ENCODE data around the genes NOS1, TAOK3 and SRRM4.

DNA sequence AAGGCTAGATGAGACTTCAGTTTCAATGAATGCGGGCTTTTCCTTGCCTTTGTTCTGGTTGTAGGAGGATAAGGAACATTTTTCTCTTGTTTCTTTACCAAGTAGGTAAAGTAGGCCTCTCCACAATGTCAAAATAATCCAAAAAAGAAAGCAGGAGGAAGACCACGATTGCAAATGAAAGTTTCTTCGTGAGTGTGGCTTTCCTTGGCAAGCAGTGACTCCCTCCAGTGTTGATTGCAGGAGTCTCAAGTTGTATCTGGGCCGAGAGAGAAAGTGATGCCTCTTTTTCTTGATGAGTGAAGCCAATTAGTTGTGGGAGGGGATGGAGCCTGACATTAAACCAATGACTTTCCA, 15.5 kb downstream of the FBXW8 start:
- PRO-cap = no peak

DNA sequence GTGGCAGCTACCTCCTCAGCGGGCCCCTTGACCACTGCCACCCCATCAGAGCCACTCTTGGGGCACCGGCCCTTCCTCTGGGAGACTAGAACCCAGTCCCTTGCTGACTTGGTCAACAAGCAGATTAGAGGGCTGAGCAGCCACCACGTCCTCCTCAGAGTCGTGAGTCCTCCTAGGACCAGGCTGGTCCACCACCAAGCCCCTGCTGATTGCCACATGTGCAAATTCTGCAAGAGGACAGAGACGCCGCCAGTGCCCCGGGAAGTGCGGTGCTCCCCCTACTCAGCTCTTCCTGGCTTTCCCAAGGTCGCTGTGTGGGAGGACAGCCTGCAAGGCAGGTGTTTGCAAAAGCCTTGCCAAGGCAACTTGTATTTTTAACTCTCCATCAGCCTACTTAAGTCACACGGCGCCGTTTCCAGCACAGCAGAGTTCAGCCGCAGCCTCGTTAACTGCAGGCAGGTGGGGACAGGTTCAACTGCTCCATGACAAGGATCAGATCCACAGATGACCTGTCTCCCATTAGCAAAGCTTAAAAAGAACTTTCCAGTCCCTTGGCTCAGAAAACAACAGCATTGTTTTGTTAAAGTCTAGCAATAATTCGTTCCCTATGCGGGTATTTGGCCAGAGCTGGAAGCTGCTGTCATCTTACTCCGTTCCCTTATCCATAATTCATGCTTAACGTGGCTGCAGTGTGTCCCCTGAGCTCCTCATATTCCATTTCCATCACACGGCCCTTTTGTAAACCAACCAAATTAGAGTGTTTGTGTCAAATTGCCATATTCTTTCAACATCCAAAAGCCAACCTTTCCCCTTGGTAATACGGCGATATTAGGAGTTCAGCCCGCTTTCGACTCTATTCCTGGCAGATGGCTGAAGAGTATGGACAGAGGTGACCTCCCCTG, 65.5 kb downstream of the TESC start:
- PRO-cap = no peak

DNA sequence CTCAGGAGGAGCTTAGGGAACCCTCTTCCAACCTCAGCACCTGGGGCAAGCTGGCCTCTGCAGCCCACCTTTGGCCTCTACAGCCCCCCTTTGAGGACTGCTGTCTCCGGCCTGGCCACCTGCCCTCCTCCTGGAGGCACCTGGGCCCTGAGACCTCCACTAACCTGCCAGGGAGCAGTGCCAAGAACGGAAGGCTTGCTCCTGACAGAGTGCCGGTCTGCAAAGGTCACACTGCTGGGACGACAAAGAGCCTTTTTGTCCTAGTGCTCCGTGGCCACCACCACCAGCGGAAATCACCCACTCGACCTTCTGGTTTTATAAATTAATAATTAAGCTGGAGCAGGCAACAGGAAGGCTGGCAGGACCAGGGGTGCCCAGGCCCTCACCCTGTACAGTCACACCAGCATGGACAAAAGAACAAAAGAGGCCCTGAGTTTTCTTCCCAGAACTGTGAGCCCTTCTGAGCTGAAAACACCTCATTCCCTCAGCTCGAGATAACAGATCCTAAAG, 8.3 kb downstream of the TESC start:
- PRO-cap = no peak

DNA sequence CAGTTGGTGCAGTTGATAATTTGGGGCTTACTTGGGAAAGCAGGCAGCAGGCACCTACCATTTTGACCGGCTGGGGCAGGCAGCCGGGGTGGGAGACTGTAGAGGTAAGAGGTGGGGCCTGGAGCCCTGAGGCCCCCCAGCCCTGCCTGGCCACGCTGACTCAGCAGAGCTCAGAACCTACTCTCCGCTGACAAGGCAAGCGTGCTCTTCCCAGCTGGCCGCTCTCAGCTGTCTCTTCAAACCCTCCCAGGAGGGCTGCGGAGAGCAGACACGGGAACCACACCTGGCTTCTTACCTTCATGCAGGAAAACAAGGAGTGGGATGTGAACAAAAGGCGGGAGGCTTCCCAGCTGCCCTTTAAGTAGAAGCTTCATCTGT, 12.5 kb upstream of the TESC start:
- PRO-cap = no peak

DNA sequence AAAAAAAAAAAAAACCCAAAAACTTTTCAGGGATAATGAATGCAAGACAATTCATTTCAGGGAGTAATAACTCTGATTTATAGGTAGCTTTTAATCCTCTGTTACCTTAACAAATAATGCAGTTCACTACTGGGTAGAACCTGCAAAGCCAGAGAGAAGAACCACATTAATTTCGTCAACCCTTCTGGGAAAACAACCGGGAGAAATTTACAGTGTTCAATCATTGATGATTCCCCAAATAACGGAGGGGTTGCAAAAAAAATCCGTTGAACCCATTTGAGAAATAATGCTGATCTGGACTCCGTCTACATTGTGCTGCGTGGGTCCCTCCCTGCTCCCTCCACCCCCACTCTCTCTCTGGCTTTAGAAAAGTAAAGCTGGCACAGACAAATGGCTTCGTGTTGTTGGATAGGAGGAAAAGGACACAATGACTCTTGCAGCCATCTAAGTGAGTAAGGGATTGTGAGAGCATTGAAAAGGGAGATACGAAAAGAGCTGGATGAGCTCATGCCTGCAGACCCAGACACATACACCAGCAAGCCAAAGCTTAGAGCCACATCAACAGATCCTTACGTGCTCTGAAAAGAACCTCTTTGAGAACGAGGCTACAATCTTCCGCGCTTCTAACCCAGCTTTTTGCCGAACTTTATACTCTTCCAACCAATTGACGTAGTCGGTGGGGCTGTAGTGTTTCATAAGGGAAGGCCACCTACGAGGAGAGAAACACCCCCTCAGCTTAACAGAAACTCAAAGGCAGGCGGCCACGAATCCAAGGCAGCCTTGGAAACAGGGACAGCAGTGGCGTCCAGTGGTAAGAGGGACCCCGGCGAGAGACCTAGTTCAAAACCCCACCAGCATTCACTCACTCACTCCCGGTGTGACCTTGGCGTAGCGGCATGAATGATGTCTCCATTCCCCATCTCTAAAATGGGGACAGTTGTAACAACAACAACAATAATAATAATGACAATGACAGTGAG, 1.3 kb downstream of the FBXO21 start:
- PRO-cap = no peak

DNA sequence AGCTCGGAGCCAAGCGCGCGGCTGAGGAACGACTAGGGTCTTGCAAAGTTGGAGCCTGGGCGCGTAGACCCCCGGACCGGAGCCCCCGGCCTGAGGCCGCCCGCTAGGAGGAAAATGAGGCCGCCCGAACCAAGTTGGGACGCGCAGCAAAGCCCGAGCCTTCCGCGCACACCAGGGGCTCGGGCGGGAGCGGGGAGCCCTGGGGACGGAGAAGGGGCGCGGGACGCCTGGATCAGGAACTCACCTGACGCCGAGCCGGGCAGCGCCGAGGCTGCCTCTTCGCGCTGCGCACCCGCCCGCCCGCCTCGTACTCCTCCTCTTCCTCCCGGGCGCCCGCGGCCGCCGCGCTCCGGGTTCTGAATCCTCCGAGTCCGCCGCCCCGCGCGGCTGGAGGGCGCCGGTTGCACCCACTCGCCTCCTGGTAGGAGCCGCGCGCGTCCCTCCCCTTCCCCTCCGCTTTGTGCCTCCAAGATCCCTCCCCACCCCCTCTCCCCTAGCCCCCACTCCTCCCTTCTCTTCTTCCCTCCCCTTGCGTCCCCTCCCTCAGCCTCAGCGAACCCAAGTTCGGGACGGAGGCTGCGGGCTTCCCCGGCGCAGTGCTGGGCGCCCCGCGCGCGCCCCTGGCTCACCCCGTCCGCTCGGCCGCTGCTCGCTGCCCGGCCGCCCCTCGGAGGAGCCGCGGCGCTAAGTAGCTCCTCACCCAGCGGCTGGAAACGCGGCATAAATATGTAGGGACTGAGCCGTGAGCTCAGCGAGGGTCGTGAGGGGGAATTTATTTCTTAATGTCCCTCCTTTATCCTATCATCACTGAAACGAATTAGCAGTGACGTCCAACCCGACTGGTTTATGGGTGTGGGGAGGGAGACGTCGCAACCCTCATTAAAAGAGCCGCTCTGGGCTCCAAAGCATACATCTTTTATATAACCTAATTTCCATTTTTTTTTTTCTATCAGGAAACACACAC, at the start of gene NOS1:
Gene NOS1 (minus strand): TSS at position 744 of the 964 bp plus-strand sequence.
- PRO-cap = no peak

DNA sequence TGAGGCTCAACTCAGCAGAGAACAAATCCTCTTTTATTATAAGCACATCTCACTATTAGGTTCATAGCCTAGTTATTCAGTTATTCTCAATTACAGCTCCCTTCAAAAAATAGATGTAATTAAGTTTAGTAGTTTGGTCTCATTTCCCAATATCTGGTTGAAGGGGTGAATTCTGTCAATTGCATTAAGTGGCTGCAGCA, 223.8 kb upstream of the NOS1 start:
- PRO-cap = no peak

- PRO-cap = no peak
Observed at GRCh38 chr12:117674290-117674910, 294.4 kb downstream of the KSR2 start.

DNA sequence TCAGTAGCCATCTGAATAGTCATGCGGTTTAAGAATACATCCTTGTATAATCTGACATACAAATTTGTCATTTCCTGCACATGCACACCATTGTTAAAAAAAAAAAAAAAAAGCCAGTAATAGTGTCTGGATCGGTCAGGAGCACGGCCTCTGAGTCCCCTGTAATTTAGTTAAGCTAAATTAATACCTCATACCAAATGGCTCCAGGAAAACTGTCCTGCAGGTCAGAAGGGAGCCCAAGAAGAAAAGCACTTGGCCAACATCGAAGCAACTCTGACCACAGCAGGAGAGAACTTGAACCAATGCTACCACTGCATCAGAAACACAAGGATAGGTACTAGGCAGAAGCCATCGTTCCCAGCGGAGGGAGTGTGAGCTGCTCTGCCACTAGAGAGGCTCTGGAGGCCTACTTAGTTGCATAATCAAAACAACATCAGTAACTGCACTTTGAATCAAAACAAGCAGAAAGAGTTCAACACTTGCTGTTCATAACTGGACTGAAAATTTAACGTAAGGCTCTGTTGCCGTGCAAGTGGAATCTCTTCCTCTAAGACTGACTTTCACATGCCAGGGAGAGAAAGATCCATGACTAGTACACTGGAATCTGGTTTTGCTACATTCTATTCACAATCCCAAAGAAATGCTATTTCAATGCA, 17.1 kb downstream of the RFC5 start:
- PRO-cap = no peak

GRCh38 chr12:118137083-118137576, 1.2 kb downstream of the PEBP1 start:
- PRO-cap = no peak

DNA sequence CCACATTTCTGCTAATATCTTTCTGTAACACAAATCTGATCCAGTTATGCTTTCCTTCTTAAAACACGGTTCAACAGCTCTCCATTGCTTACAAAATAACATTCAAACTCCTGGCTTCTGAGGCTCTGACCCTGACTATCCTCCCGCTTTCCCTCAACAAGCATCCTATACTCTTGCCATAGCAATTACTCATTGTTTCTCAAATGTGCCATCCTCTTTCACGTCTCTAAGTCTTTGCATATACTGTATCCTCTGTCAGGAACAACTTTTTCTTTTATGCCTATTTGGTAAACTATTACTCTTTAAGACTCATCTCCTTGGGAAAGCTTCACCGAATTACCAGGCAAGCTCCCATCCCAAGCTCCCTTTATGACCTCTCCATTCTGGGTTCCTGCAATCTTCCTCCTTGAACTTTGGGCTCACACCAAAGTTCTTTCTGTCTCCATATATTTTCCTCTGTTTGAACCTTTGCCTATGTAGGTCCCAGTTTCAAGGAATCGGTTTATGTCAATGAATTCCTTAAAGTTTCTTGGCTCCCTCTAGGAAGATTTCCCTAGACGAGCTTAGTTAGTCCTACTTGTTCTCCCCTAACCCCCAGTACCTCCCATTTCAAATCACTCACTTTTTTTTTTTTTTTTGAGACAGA, 22.9 kb downstream of the PEBP1 start:
- PRO-cap = no peak

DNA sequence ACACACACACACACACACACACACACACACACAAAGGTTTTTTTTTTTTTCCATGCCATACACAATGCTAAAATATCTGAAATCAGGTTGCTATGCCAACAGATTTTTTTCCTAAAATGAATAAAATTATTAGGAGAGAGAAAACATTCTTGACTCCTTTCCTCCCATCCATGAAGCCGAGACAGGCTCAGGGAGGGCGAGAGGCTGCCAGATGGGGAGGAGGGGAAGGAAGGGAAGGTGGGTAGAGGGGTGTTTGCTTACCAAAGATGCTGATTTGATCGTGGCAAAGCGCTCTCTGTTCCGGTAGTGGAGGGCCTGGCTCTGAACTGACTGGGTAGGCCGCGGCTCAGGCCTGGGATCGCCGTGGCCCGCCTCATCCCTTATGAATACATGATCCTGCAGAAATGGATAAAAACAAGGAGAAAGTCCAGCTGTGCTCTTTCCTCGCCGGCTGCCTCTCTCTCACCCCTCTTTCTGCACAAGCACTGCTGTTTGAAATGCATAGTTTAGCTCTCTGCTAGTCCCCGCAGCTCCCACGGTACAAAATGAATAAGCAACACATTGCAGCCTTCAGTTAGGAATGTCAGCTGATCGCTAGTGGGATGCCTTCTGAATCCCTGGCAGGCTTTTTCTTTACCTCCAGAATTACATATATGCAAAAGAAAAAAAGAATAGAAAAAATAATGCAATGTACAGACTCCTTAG, 53.8 kb downstream of the PEBP1 start:
- PRO-cap = unidirectional peak, minus-strand start at position 547 of the sequence

DNA sequence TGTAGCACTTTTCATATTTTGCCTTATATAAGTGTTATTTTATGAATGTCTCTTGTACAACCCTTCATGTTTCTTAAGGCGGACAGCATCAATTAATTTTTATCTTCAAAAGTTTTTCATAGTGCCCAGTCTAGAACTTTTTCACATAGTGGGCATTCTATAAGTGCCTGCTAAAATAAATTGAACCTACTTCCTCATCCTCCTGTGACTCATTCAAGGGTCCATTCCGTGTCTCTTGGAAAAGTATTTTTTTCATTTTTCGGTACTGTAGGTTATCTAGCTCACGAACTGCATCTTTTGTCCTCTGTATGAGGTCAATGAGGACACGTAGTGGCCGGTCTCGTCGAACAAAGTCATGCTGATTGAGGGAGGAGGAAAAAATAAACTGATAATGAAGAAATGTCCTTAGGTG, 65.2 kb downstream of the PEBP1 start:
- PRO-cap = no peak

GRCh38 chr12:118308051-118308387, 64.7 kb downstream of the TAOK3 start:
- PRO-cap = no peak

- PRO-cap = bidirectional peak, plus-strand start at chr12:118373189, minus-strand start at chr12:118372907
Observed at GRCh38 chr12:118372264-118373014, at the start of gene TAOK3. TAOK3 (minus strand) TSS chr12:118372907.

DNA sequence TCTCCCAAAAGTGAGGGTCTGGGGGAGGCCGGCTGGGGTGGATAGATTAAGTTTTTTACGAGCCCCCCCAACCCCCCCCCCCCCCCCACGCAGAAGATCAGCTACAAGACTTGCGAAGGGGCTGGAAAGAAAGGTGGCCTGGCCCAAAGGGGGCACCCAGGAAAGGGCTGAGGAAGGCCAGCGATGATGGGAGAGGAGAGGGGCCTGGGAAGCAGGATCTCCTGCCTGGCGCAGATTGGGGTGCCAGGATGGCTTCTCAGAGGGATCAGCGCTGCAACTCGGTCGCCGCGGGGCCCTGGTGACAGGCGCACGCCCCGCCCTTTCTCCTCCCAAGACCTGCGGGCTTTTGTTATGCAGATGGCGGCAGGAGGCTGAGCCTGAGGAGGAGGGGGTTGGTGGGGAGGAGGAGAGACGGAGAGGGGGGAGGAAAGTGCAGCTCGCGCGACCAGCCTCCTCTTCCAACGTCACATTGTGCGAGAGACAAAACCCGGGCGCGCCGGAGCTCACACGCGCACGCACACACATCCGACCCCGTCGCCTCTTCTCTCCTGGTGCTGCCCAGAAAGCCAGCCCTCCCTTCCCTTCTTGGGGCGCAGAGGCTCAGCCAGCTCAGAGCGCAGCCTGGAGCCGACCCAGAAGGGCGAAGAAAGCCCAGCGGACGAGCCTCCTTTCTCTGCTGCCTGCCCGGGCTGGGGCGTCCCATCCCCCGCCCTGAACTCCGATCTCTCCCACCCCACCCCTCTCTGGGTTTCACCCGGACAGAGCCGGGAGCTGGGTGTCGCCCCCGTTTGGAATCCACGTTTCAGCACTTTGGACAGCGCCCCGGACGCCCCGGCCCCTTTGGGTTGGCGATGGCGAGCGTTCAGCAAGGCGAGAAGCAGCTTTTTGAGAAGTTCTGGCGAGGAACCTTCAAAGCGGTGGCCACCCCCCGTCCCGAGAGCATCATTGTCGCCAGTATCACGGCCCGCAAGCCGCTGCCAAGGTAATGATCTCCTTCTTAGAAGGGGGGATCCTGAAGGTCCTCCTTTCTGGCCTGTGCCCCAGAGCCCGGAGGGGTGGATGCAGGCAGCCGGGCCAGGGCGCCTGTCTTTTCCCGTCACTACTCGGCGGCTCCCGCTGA, at the start of gene SRRM4:
Gene SRRM4 (plus strand): TSS at position 510 of the 1,120 bp plus-strand sequence.
- PRO-cap = no peak

DNA sequence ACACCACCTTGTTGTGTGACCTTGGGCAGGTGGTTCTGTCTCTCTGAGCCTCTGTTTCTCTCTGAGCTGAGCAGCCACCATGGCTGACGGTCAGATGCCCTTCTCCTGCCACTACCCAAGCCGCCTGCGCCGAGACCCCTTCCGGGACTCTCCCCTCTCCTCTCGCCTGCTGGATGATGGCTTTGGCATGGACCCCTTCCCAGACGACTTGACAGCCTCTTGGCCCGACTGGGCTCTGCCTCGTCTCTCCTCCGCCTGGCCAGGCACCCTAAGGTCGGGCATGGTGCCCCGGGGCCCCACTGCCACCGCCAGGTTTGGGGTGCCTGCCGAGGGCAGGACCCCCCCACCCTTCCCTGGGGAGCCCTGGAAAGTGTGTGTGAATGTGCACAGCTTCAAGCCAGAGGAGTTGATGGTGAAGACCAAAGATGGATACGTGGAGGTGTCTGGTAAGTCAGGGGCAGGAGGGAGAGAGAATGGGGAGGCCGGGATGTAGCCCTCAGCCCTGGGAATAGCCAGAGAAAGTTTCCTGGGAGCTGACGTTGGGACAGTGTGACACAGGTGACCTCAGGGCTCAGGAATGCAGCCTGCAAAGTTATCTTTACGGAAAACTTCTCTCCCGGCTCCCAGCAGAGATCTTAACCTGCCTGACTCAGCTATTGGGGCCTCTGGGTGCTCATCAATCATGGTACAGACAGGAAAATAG, 654 bp downstream of the HSPB8 start:
- PRO-cap = unidirectional peak, minus-strand start at position 510 of the sequence

GRCh38 chr12:119229975-119230260, 51.2 kb downstream of the HSPB8 start:
- PRO-cap = no peak

GRCh38 chr12:119989939-119990372, 920 bp downstream of the BICDL1 start:
- PRO-cap = no peak

- PRO-cap = no peak
Observed at GRCh38 chr12:120101706-120101995, 14.9 kb downstream of the RAB35 start.

Data from pulmonary lymph node (tissue), 1 donor.